Progenitor cell of endocrine pancreas (in vitro differentiated cells): ENCODE measurements around a stretch of chr4.

DNA sequence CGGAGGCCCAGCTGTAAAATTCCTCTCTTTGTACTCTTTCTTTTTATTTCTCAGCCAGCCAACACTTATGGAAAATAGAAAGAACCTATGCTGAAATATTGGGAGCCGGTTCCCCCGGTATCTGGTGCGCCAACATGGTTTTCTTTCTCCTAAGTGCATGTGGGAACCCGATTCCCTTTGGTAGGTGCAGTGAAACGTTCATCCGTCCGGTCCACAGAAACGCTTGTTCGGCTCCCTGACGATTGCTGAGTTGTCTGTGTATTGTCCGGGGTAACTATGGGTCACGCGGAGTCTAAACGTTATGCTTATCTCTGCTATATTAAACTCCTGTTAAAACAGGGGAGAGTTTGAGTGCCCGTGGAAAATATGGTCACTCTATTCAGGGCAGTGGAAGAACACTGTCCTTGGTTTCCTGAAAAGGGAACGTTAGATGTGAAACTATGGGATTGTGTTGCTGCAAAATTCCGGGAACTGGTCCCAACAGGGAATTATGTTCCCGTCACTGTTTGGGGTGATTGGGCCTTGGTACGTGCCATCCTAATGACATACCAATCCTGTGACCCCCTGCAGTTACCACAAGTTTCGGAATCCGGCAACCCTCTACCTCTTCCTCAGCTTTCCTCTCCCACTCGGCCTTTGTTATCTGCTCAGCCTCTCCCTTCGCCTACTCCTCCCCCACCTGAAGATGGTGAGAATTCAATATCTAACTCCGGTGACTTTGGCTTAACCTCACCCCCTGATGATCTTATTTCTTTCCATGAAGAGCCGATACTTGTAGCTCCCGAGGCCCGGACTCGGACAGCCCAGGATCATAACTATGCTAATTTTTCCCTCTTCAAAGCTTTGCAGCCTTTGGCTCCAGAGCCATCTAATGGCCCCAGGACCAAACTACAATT is 32.3 kb upstream of the MGST2 start:
- PRO-cap = no peak

GRCh38 chr4:139682689-139683774 is 17.4 kb downstream of the MGST2 start:
- PRO-cap = no peak

DNA sequence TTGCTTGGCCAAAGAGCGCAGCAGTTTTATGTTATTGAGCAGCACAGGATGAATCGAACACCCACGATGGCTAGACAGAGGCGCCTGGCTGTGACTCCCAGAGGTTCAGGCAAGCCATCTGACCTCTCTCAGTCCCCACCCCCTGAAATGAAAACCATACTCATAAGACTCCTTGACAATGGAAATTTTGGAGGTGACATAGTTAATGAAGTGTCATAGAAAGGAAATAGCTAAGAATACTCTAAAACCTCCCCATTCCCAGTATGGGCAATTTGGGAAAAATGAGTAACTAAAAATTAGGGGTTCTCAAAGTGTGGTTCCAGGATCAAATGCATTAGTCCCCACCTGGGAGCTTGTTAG is 70.7 kb downstream of the MGST2 start:
- PRO-cap = no peak

GRCh38 chr4:139746367-139746917 is 80.8 kb downstream of the MGST2 start:
- PRO-cap = no peak

DNA sequence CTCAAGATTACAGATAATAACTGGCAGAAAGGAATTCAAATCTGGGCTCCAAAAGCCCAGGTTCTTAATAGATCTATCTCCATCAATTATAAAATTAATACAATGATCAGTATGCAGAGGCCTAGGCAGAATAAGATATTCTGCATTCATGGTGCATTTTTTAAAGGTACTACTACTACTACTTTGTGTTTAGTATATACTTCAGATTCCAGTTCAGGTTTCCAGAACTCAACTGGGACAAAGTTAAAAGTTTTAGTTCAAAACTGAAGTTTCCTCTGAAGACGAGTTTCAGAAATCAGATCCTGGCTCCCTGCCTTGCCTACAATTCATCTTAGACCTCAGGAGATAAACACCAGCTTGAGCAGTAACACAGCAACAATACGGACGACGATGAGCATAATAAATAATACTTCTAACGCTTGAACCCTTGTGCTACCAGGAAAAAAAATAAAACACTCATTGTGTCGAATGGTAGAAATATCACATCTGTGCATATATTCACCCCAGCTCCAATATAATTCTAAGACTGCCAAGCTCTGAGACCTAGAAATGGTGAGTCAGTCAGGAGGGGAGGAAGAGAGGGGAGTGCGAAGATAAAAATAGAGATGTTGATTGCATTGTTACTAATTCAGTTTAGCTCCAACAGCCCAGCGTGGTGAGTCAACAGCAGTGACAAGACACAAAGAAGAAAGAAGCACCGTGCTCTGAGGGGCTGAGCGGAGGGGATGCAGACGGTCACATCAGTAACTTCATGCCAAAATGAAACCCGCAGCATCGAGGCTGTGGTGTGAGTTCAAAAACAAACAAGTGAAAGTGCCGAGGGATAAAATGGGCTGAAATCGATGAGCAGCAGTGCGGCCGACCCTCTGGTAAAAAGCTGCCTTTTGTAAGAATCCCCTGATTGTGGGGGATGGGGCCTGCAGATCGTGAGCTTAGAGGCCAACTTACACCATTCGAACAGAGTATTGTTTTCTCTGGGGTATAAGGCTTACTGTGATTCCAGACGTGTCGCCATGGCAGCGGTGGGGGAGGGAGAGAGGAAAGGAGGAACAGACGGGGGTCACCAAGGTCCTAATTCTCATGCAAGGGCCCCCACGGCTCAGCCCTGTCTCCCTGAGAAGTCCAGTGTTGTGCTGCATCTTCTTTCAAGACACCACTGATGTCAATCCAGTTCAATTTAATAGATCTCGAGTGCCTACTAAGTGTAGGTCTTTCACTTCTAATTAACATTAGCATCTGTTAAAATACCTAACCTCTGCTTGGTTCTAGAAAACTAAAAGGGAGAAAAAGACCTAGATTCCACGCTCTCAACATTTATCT is 150.3 kb downstream of the MGST2 start:
- PRO-cap = no peak

GRCh38 chr4:139989220-139990041 is 164.6 kb downstream of the MAML3 start:
- PRO-cap = no peak

GRCh38 chr4:140057791-140058267 is 96.2 kb downstream of the MAML3 start:
- PRO-cap = no peak

DNA sequence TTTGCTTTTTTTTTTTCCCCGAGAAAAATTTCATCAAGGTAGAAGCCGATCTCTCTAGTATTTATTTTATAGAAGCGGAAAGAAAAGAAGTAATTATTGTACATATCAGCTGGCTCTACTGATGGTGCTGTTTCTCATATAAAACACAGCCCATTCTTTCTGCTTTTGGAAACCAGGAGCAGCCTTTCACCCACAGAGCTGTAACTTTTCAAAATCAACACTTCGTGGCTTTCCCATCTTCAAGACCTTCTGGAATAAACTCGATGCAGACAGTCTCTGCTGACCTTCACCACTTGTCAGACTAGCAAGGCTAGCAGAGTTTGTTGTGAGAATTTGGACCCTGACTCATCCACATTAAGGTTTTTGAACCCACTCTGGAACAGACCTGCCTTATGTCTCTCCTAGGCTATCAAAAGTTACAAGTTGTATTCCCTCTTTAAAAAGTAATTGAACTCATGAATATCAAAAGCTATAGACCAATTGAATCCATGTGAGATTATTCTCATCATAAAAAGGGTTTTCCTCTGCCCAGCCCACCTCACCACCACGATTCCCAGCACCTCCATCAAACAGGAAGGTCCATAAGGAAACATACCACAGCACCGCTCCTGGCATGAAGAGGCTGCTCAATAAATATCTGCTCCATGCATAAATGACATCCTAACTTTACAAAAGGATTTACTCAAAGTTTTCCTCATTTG is 88.6 kb downstream of the MAML3 start:
- PRO-cap = no peak

- PRO-cap = no peak
Measured at GRCh38 chr4:140095408-140096510, 58.2 kb downstream of the MAML3 start.

- PRO-cap = no peak
Measured at GRCh38 chr4:140098313-140099266, 55.4 kb downstream of the MAML3 start.

- PRO-cap = no peak
Measured at GRCh38 chr4:140108154-140108801, 45.7 kb downstream of the MAML3 start.

- PRO-cap = no peak
Measured at GRCh38 chr4:140126201-140127665, 27.3 kb downstream of the MAML3 start.

DNA sequence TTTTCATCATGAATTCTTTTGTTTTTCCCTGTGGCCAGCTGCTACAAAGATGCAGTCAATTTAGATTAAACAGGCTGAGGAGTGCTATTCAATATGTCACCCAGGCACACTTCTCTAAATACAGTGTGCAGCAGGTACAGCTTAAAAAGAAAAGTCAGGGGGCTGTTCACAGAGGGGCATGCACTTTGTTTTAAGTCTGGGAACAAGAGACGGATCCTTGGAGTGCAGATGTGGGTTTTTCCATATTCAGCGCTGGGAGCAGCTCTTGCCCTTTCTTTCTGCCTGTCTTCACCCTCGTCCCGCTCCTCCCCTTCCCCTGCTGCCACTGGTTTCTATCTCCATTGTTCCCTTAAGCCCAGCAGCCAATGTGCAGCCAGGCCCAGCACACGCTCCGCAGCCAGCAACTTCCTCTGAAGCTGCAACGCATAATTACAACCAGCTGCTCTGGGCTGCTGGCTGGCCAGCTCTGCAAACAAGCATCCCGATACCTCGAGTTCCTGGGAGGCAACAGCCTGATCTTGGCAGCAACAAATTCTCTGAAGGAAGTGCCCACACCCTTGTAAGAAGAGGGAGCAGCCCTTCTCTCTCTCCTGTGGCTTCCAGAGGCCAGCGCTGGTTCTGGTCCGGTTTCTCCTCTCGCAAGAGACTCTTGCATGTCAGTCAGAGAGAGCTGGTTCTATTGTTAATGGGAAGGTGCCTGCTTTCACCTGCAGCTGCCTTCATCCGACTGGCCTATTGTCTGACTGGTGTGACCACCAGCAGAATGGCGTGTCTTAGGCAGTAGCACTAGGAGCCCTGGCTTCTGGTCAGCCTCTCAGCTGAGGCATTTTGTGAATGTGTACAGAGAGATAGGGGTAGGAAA is 83.7 kb upstream of the MAML3 start:
- PRO-cap = bidirectional peak, plus-strand start at position 475 of the sequence, minus-strand start at position 307 of the sequence

GRCh38 chr4:140238314-140239083 is 84.5 kb upstream of the MAML3 start:
- PRO-cap = no peak

DNA sequence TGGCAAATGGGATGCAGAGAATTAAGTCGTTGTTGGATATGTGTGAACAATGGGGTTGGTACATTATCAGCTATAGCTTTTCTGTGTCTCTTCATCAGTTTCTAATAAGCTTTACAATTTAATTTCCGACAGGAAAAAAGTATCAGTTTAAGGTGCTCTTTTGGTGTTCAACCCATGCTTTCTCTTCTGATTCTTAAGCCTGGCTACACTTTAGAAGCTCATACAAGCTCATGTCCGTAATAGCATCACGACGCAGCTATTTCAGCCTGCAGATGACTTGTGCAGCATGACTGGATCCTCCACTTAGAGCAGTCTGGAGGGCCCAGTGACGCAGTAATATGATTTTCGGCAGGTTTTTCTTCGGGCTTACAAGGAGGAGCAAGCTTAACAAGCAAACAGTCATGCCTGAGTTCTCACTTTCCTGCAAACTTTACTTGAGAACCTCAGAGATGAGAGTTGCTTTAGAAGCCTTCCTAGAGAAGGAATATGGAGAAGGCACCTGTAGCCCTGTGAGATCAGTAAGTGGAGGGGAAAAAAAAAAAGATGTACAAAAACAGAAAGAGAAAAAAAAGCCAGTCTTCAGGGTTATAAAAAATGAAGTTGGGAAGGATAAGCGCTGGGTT is 85.3 kb upstream of the MAML3 start:
- PRO-cap = no peak

DNA sequence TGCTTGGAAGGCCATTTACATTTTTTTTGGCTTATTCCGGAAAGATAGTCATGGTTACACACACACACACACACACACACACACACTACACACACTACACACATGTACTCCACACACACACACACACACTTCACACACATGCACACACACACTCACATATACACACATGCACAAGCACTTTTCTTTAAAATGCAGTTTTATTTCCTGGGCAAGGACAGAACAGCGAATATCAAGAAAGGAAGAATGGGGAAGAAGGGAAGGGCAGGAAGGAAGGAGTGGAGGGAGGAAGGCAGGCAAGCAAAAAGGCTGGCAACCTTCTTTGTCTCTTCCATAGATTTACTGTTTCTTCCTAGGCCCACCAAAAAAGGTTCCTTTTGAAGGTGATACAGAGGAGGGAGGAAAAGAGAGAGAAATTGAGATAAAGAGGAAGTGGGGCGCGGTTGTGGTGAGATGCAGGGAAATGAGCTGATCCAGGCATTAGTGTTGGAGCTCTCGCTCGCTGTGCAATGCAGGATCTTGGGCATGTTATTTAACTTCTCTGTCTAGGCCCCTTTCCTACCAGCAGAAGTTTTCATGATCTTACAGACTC is 88.7 kb upstream of the MAML3 start:
- PRO-cap = no peak

DNA sequence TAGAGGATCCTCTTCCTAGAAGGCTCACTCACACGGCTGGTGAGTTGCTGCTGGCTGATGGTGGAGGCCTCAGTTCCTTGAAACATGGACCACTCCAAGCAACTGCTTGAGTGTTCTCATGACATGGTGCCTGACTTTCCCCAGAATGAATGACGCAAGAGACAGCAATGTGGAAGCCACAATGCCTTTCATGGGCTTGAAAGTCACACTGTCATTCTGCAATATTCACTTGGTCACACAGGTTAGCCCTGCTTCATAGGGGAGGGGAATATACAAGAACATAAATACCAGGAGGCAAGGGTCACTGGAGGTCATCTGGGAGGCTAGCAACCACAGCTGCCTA is 97.0 kb upstream of the MAML3 start:
- PRO-cap = no peak

DNA sequence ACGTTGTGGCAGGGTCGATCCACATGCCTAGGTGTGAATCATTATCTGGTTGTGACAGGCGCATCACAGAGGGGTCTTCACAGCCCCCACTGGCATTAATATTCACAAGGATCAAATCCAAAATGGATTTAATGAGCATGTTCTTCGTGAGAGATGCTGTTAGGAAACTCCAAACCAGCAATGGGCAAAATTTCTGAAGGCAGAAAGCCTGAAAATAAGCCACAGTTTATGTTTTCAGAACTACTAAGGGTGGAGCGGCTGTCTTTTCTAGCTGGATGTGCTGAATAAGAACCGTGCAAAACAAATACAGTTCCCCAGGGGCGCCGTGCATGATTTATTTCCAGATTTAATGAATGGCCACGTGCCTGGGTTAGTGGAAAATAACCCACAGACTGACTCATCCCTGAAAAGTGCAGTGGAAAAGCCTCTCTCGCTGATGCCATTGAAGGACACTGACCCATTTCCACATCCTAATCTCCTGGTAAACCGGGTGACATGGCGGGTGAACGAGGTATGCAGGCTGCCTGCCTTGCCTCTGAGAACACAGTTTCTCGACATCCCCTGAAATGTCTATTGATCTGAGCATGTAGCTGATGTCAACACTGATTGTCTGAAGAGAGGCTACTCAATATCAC is 77.2 kb upstream of the SCOC start:
- PRO-cap = no peak

DNA sequence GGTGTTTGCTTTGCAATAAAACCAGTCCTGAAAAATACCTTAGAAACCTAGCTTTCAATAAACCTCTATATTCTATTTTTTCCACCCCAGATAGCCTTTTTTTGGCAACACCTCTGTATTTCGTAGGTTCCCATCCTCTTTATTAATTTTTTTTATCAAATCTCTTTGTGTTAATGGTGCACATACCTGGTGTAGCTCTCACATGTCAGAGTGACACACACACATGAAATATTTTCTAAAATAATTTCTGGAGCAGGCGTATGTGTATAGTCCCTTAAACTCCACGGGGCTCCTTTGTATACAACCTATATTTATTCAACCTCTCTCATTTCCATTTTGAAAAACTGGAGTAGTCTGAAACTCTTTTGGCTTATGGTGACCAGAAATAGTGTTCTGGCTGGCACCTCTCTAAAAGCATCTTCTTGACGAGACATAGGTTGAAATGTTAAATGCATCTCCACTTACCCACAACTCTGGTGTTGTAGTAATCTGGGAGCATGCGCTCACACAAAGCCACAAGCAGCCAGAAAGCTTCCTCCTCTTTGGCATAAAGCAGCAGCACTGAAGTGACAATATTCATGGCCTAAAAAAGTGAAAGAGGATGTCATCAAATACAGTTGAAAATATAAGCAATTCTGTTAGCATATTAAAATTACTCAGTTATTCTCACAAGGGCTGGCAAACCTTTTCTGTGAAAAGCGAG is 90.5 kb upstream of the UCP1 start:
- PRO-cap = no peak

DNA sequence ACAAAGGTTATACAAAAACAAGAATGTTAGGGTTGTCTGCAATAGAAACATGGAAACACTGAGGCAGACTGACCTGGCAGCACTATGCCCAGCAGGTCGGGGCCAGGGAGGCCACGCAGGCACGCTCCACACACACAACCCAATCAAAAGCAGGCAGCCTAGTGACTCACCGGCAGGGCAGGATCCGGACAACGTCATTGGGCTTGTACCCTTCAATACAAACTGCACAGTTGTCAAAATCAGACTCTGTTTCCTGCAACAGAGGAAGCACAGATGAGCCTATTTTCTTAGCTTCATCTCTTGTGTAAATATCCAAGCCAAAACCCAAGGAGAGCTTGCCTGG is 185.8 kb downstream of the RNF150 start:
- PRO-cap = no peak